Vermiform appendix (tissue), 1 donor: Measurements from ENCODE around the genes TTC9C, NXF1, PLAAT4, ATL3, NAA40 and CATSPERZ.

- PRO-cap = bidirectional peak, plus-strand start at chr11:62728471, minus-strand start at chr11:62728420
Observed at GRCh38 chr11:62728001-62729037, at the start of gene TTC9C. TSS of gene TTC9C (plus strand) at chr11:62728486.

- PRO-cap = no peak
Observed at GRCh38 chr11:62799363-62799947, 5.8 kb downstream of the NXF1 start.

DNA sequence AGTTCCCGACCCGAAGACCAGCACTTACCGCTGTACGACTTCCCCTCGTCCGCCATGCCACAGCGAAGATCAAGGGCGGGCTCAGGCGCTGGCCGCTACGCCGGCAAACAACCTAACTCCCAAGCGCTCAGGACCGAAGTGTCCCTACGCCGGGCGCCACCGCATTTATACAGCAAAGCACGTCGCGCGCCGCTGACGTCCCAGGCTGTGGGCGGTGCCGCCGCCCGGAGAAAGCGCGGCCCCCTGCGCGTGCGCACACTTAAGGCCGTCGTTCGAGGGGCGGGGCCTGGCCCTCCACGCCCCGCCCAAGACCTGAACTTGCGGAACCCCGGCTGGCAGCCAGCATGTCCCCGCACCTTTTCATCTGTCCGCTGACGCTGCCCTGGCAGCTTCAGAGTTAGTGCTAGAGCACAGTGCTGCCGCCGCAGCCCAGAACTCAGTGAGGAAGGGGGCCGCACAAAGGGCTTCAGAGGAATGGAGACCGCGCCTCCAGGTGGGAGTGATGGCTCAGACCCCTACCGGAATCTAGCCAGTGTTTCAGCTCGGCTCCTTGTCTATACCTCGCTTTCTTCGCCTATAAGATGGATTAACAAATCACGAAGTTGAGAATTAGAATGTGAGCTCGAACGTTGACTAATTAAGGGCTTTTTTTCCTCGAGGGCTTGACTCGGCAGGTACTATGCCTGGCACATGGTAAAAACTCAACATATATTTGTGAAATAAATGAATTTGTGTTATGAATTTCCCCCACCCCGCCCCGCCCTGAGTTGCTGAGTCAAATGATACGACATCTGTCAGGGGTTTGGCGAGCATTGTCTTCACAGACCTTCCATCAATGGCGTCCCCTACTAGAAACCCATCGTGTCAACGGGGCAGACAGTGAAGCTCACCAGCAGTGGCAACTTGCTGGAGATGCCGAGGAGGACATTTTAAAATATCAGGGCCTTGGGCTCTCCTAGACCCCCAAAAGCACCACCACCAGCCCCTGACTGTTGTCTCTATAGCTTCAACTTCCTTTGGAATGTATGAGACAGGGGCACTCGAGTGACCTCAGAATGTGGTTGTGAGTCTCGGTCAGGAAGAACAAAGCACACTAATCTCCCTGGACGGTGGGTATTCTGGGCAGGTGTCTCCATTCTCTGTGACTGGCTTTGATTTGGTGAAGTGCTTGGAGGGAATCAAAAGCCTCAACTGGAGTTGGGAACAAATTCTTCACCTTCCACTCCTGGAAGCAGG lies at the start of gene NXF1:
Gene NXF1 (minus strand): TSS at position 140 of the 1,236 bp plus-strand sequence.
- PRO-cap = bidirectional peak, plus-strand start at position 363 of the sequence, minus-strand start at position 140 of the sequence

- PRO-cap = bidirectional peak, plus-strand start at chr11:62856161, minus-strand start at chr11:62855882
Observed at GRCh38 chr11:62854895-62855962, 15.8 kb upstream of the WDR74 start.

GRCh38 chr11:63536357-63537147 lies at the start of gene PLAAT4:
TSS of gene PLAAT4 (plus strand) at chr11:63536808.
- PRO-cap = bidirectional peak, plus-strand start at chr11:63536848, minus-strand start at chr11:63536713

- PRO-cap = no peak
Observed at GRCh38 chr11:63574412-63575416, 11.5 kb upstream of the PLAAT2 start.

- PRO-cap = unidirectional peak, plus-strand start at chr11:63670605
Observed at GRCh38 chr11:63670296-63670642, 907 bp downstream of the ATL3 start.

DNA sequence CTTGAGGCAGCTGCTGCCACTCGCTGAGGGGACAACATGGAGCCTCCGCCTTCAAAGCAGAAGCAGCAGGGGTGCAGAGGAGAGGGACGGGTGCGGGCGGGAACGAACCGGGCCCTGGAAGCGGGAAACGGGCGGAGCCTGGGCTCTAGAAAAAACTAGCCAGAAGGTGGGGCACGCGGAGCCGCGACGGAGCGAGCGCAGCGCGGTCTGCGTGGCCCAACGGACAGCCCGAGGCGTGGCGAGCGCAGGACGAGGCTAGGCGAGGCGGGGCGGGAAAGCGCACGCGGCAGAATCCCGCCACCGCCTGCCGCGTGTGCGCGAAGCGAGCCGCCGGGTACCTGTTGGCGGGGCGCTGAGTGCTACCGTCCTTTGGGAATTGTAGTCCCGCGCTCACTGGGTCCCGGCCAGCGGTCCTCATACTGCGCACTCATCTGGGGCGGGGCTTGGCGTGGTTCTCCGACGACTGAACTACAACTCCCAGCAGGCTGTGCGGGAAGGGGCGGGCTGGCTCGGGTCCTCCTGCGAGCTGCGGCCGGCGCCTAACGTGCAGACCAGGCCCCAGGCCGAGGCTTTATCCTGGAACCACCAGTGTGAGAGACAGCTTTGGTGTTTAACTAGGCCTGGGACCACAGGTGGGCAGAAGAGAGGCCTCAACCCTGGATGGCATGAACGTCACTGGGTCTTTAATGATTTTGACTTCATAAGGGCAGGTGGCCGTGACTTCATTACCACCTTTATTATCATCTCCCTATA lies at the start of gene ATL3:
Gene ATL3 (minus strand): TSS at position 79 of the 753 bp plus-strand sequence.
- PRO-cap = bidirectional peak, plus-strand start at position 162 of the sequence, minus-strand start at position 433 of the sequence

DNA sequence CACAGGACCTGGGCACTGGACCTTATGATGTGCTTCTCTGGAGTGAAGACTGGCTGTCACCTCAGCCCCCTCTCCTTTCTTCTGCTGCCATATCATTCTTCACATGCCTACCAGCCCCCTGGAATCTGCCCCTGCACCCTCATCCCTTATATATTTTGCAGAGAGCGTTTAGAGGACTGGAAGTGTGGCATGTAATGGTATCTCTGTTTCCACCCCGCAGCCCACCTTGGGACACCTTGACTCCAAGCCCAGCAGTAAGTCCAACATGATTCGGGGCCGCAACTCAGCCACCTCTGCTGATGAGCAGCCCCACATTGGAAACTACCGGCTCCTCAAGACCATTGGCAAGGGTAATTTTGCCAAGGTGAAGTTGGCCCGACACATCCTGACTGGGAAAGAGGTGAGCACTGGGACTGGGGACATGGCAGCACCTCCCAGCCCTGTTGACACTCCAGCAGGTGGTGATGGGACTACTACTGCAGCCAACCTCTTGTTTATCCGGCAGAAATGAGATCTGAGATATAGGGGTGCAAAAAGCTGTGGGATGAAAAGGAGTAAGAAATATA lies 21.9 kb downstream of the RCOR2 start:
- PRO-cap = no peak

GRCh38 chr11:63938302-63939347 lies at the start of gene NAA40:
TSS of gene NAA40 (plus strand) at chr11:63939002.
- PRO-cap = bidirectional peak, plus-strand start at chr11:63939002, minus-strand start at chr11:63938923

GRCh38 chr11:63986619-63987463 lies 603 bp downstream of the OTUB1 start:
- PRO-cap = unidirectional peak, minus-strand start at chr11:63986772

GRCh38 chr11:63993644-63993935 lies 7.4 kb downstream of the OTUB1 start:
- PRO-cap = no peak

- PRO-cap = no peak
Observed at GRCh38 chr11:63997523-63998109, 11.4 kb downstream of the OTUB1 start.

DNA sequence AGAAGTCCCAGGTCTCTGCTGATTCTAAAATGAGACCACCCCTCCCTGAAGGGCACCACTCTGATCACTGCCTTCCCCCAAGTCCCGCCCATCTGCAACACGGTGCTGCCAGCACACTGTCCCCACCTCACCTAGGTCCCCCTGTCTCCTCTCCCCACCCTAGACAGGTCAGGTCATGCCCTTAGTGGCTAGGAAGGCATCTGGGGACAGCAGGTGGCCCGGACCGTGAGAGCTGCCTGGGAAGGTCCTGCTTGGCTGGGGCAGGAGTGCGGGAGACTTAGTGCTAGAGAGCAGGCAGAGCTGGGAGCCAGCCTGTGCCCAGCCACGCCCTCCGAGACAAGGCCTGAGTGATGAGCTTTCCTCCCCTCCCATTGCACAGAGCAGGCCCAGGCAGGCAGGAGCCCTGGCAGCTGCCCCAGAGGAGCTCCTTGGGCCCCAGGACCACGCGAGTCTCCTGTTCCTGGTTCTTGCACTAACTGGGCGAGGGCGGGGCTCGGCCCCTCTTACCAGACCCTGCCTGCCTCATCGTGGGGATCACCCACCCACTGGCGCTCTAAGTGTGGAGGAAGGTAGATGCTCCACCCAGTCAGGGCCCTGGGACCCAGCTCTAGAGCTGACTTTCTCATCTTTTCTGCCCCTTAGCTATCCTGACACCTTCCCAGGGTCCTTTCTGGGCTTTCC lies 45.0 kb downstream of the MACROD1 start:
- PRO-cap = no peak

DNA sequence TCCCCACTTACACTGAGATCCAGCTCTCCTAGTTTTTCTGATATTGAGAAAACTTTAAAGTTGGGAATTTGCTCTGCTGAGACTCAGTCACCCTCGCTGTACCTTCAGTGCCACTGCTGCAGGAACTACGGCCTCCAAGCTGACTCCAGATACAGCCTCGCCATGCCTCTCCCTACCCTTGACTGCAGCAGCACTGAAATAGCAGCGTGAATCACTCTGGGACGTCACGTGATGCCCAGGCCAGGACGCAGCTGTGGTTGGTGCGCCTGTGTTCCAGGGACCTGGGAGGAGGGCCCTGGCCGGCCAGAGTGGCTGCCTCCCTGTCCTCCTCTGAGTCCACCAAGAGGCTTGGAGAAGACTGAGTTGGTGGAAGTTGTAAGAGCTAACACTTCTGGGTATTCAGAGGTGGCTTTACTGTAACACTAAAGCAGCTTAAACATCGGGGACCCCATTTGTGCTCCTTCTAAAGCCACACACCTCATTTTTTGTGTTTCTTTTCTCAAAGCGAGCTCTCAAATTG lies 4.4 kb upstream of the STIP1 start:
- PRO-cap = bidirectional peak, plus-strand start at position 306 of the sequence, minus-strand start at position 184 of the sequence

DNA sequence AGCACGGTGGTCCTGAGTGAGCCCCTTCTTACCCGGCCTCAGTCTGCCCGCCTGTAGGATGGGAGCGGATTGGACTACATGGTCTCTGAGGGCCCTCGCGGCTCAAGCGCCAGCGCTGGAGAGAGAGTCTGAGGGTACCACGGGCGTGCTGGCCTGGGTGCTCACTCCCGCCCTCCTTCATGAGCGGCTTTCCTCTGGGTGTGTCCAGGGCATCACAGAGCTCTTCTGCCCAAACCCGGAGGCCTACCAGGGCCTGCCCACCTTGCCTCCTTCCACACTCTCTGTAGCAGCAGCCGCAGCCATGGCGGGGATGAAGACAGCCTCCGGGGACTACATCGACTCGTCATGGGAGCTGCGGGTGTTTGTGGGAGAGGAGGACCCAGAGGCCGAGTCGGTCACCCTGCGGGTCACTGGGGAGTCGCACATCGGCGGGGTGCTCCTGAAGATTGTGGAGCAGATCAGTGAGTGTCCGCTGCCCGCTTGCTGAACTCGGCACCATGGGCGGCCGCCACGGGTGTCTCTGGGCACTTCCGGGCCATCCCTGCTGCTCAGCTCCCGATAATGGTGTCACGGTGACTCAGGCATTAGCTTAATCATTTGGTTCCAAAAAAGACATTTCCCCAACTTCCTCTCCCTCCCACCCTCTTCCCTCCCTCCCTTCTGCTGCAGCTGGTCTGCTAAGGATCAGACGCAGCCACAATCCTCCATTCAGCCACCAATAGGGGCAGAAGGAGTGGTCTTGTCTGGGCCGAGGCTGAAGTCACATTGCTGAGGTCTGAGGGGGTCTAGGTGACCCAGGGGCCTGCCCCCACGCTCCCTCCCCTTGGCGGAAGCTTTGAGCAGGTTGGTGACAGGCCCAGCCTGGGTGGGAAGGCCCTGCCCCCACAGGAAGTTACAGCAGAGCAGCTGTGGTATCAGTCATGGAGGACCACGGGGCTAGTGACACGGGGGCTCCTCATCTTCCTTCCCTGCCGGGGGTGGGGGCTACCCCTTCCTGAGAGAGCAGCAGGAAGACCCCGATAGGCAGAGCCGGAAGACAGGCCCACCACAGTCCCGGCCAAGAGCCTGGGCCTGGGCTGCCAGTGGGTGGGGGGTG lies 891 bp downstream of the FERMT3 start:
- PRO-cap = bidirectional peak, plus-strand start at position 921 of the sequence, minus-strand start at position 522 of the sequence

GRCh38 chr11:64238194-64238798 lies 2.6 kb upstream of the ENSG00000286264 start:
- PRO-cap = no peak

DNA sequence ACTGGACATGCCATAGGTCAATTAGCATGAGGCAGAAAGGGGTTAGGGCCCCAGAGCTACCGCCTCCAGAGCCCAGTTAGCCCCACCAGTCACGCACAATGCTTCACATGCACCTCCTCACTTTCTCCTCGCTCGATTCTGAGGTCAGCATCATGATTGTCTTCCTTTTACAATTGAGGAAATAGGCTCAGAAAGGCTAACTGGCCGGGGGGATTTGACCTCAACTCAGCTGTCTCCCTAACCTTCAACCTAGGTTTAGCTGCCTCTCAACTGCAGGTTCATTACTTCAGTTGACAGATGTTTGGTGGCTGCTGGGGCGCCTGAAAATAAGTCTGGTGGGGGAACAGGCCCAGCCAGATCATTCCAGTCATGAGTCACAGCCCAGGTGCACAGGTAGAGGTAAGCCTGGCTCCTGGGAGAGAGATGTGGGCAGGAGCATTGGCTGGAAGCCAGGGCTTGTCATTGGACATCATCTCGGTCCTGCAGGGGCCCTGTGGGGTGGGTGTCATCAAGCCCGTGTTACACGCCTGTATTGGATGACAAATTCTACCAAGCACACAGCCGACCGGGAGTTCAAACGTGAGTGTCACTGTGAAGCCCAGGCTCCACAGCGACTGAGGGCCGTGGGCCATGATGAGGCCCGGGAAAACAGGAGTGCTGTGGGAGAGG lies 625 bp upstream of the ENSG00000286264 start:
- PRO-cap = bidirectional peak, plus-strand start at position 190 of the sequence, minus-strand start at position 100 of the sequence; bidirectional peak, plus-strand start at position 558 of the sequence, minus-strand start at position 328 of the sequence

DNA sequence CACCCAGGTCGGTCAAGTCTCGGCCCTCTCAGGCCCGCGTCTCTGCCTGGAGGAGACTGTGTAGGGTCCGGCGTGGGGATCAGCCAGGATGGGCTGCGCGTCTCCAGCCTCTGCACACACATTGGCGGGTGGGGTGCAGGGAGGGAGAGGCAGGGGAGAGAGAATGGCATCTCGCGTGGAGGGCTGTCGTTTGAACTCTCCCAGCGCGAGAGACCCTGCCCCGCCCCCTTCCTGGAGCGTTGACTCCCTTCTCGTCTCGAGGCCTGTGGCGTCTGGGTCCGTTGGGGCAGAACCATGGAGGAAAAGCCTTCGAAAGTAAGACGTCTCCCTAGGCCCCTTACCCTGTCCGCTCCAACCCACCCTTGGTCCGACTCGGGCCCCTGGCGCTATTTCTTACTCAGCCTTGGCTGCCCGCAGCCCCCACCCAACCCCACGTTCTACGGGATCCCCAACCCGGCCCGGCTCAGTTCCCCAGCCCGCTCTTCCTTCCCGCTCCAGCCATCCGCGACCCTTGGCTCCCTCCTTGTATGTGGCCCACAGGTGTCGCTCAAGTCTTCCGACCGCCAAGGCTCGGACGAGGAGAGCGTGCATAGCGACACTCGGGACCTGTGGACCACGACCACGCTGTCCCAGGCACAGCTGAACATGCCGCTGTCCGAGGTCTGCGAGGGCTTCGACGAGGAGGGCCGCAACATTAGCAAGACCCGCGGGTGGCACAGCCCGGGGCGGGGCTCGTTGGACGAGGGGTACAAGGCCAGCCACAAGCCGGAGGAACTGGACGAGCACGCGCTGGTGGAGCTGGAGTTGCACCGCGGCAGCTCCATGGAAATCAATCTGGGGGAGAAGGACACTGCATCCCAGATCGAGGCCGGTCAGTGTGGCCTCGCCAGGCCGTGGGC lies at the start of gene CATSPERZ:
Gene CATSPERZ (plus strand): TSS at position 242 of the 899 bp plus-strand sequence.
- PRO-cap = no peak

- PRO-cap = no peak
Observed at GRCh38 chr11:64318357-64318563, 339 bp downstream of the PRDX5 start.